Metastatic Breast Carcinoma in the Ovary (tissue), 3 donors: ENCODE measurements around a stretch of chr10.

DNA sequence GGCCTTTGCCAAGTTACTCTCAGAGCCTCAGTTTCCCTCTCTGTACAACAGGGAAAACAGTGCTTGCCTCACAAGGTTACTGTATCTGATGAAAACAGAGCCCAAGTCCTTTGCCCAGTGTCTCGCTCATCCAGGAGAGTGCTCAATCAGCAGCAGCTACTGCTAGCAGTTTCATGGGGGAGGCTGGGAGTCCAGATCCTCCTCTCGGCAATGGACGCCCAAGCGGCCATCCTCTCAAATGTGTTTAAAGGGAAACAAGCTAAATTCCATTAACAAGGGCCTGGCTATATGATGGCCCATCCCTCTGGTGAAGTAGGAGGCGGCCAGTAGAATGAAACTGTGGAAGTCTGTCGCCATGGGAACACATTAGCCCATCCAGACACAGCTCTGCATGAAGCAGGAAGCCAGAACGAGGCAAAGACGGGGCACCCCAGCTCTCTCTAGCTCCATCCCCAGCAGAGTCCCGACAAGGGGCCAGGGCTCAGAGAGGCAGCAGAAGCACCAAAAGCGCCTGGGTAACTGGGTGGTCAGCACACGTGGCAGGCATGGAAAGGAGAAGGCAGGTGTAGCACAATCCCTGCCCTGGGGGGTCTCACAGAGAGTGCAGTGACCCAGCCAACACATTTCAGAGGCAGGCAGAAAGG lies 35.1 kb downstream of the FAM53B start:
- PRO-cap, 3 experiments = no peak in any of the 3 experiments

DNA sequence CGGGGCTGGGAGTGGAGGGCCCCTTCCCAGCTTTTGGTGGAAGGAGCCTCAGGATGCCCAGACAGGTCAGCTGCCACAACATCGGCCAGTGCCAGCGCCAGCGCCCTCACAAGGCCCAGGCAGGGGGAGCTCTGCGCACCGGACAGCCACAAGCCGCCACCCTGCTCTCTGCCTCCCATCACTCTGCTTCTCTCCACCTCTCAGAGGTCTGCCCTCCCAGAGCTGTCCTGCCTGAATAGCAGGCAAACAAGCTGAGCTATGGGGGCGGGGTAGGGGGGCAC lies 19.9 kb downstream of the FAM53B start:
- PRO-cap, 3 experiments = no peak in any of the 3 experiments

- PRO-cap, 3 experiments = no peak in any of the 3 experiments
These were observed 4.2 kb downstream of the FAM53B start for GRCh38 chr10:124739969-124740376.

GRCh38 chr10:124916460-124916617 lies 25.6 kb upstream of the ZRANB1 start:
- PRO-cap, 3 experiments = no peak in any of the 3 experiments

DNA sequence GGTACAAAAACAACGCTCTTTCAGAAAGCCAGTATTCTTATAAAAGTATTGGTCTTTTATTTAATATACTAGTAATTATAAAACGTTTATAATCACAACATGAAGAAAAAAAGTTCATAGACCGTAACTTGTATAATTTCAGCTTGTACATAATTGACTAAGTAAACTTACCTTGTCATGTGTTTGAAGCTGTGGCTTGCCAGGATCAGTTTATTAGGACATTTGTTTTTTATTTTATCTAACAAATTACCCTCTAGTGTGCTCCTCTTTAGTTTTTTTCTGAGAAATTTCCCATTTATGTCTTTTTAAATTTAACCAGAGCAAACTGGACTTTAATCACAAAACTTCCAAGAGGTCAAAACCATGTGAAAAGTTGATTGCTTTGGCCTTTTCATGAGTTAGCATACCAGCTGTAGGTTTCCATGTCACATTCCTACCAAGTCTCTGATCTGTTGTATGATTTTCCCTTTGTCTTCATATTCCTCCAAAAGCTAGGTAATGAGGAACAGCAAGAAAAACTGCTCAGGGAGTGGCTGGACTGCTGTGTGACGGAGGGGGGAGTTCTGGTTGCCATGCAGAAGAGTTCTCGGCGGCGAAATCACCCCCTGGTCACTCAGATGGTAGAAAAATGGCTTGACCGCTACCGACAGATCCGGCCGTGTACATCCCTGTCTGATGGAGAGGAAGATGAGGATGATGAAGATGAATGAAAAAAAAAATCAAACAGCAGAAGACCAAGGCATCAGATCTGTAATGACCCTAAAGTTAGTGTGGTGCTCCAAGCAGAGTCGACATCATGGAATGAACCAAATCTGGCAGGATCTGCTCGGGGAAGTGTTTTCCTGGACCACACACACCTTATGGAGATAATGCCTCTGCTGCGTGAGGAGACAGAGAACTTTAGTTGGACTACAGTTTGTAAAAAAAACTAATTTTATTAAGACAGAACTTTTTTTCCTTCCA lies 42.6 kb downstream of the ZRANB1 start:
- PRO-cap, 3 experiments = no peak in any of the 3 experiments

DNA sequence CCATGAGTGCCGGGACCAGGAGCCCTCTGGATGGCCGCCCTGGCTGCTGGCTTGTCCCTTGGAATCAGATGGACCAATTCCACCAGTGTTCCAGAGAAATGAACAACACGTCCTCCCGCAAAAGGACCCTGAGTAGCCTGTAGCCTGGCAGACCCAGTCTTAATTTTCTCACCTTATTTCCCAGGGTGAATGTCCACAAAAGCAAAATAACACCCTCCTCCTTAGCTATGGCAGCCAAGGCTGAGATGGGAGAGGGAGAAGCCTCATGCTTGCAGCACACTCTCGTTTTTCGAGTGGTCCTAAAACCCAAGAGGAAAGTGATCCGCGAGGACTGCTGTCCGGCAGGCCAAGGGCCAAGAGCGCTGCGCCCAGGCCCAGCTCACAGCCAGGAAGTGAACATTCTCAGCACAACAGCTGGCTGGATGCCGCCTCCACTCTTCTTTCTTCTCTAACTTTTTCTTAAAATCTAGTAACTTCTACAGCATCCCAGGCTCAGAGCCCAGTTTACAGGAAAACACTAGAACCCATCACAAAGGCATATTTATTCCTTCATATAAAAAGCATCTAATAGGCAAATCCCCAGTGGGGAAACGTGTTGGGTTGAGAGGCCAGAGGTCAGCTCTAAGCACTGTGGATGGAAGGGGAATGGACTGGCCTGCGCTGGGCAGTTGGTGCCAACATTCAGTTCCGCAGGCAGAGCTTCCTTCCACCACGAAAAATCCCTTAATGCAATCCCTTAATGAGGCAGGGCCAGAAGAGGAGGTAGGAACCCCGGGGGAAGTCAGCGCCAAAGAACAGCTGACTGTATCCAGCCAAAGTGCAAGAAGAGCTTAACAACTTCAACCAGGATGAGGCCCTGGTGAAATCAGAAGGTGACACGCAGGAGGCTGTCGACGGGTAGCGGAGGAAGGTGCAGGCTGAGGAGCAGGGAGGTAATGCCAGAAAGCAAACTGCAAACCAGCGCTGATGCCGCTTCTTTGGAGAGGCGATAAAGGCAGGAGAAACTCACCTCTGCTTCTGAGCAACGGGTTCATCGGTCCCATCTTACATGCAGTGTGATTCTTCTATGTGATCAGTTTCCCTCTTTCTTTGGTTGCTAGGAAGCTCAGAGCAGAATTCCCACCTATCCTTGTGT lies 11.2 kb downstream of the CTBP2 start:
- PRO-cap, 3 experiments = no peak in any of the 3 experiments

GRCh38 chr10:125060473-125061658 lies 33.0 kb upstream of the CTBP2 start:
- PRO-cap, 3 experiments = peak in 1 of 3 experiments; most common plus-strand start chr10:125060755 (in 1); most common minus-strand start chr10:125060633 (in 1)

GRCh38 chr10:125062378-125062618 lies 34.4 kb upstream of the CTBP2 start:
- PRO-cap, 3 experiments = no peak in any of the 3 experiments

- PRO-cap, 3 experiments = peak in 2 of 3 experiments; most common plus-strand start chr10:125085141 (in 1); most common minus-strand start chr10:125084881 (in 1)
These were observed 57.1 kb upstream of the CTBP2 start for GRCh38 chr10:125084599-125085686.

DNA sequence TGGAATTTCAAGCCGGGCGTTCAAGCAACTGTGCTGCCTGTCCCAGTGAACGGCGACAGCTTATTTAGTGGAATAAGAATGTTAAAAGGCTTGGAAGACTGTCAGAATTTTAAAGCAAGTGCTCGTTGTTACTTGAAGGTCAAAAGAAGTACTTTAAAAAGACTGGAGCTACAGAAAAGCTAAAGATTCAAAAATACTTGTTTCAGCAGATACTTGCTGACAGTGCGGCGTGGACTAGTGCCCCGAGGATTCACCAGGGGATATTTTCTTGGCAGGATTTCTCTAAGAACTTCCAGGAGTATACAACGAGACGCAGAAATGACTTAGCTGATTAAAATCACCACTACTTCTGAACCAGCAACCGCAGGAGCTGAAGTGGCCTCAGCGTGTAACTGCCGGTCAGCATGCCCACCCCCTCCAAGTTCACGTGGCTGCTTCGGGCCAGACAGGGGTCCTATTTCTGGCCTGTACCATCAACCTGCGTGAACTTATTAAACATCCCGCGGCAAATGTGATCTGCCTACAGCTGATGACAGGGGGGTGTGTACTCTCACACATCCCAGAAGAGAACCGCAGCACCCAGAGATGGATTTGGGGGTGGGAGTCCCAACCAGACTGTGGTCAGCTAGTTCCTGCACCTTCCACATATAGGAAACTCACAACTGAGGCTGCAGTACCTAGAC lies 86.1 kb upstream of the CTBP2 start:
- PRO-cap, 3 experiments = no peak in any of the 3 experiments

- PRO-cap, 3 experiments = peak in 1 of 3 experiments; most common minus-strand start chr10:125155004 (in 1)
These were observed 126.7 kb upstream of the CTBP2 start for GRCh38 chr10:125154377-125155174.

DNA sequence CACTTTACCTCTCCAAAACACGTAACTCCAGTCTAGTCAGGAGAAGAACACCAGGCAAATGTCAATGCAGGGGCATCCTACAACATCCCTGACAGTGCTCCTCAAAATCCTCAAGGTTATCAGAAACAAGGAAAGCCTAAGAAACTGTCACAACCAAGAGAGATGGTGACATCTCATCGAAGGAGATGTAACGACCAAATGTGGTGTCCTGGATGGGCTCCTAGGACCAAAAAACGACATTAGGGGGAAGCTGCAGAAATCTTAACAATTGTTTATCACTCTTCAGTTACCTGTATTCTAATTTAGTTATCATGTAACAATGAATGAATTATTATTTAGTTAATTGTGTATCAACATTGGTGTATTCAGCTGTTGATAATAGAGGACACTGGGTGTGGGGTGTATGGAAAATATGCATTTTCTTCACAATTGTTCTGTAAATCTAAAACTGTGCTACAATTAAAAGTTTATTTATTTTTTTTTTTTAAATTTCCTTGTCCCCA lies 309.3 kb upstream of the CTBP2 start:
- PRO-cap, 3 experiments = no peak in any of the 3 experiments

GRCh38 chr10:125660685-125660907 lies 22.4 kb downstream of the TEX36 start:
- PRO-cap, 3 experiments = peak in 1 of 3 experiments; most common plus-strand start chr10:125660828 (in 1)

DNA sequence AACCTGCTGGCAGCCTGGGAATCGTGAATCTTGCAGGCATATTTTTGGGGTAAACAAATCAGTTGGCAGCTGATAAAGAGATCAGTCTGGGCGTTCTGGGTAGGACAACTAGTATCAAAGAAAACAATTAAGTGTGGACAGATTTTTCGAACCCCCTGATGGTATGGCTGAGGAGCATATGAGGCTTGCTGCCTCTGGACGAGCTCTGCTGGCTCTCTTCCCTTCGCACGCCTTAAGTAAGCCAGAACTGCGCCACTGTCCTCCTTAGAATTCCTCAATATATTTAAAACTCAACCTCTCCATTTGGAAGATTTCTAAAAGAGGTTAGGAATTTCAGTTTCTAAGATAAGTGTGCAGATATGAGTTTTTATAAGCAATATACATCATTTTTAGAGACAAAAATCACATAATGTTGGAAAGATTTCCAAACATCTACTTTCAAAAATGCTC lies 9.3 kb upstream of the EDRF1 start:
- PRO-cap, 3 experiments = no peak in any of the 3 experiments

DNA sequence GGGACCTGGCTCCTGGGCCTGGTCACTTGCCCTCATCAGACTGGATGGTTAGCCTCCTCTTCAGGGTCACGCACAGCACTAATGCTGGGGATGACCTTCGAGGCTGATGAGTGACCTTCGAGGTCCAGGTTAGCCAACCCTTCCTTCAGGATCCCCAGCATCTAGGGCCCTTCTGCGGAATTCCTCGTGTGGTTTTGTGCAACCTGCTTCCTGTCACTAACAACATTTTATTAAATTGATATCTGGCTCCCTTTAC lies 229.7 kb downstream of the FANK1 start:
- PRO-cap, 3 experiments = no peak in any of the 3 experiments

DNA sequence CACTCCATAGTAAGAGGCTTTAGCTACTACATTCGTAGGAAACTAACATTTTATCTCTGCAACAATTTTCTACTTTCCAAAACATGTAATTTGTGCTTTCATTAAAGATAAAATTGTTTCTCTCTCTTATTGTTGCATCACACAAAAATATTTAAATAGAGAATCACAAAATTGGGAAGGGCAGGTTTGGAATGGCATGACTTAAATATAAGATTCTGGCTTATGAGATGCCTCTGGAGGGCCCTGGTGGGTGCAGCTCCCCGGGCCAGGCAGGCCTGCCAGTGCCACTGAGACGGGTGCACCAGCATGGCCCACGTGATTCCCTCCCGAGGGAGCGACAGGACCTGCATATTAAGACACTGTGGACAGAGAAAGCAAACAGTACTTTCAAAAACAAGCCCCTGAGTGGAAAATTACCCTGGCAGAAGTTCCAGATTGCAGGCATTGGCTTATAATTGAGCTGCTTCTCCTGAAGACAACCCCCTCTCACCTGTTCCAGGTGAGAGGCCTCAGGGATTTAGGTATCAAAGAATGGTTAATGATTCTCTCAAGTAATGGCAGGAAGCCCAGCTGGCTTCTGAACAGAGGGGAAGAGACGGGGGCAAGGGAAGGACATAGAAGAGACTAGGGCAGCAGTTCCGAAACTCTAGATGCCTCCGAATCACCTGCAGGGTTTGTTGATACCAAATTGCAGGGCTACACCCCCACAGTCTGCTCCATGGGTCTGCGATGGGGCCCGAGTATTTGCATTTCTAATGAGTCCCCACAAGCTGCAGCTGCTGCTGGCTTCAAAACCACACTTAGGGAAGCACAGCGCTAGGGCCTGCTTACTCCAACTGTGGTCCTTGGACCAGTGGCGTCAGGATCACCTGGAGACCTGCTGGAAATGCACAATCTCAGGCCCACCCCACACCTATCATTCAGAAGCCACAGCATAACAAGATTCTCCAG lies 66.0 kb upstream of the DOCK1 start:
- PRO-cap, 3 experiments = no peak in any of the 3 experiments

GRCh38 chr10:127196999-127197222 lies 520 bp upstream of the INSYN2A start:
- PRO-cap, 3 experiments = no peak in any of the 3 experiments

GRCh38 chr10:127323707-127324024 lies 127.3 kb upstream of the INSYN2A start:
- PRO-cap, 3 experiments = no peak in any of the 3 experiments

DNA sequence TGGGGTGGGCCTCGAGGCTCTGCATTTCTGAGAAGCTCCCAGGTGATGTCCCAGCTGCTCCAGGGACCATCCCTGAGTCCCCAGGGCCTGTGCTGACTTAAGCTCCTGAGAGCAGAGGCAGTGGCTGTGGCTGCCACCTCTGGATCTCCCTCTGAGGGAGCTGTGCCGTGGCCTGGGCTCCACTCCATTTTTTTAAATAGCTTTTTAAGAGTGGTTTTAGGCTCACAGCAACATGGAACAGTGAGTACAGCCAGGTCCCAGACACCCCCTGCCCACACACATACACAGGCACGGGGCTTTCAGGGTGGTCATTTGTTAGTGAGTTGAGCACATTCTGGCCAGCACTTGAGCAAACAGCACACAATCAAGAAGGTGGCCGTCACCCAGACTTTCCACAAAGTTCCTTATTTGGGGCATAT lies 156.8 kb upstream of the NPS start:
- PRO-cap, 3 experiments = peak in 1 of 3 experiments; most common minus-strand start position 153 of the sequence (in 1)

GRCh38 chr10:127977380-127978019 lies 70.6 kb downstream of the PTPRE start:
- PRO-cap, 3 experiments = peak in 1 of 3 experiments; most common plus-strand start chr10:127977901 (in 1); most common minus-strand start chr10:127977723 (in 1)